Diencephalon (tissue), 2 donors: ENCODE measurements around the gene EEF1A2.

GRCh38 chr20:62365662-62366281 lies 1.3 kb downstream of the LAMA5 start:
- RAMPAGE, long total RNA = no peak

DNA sequence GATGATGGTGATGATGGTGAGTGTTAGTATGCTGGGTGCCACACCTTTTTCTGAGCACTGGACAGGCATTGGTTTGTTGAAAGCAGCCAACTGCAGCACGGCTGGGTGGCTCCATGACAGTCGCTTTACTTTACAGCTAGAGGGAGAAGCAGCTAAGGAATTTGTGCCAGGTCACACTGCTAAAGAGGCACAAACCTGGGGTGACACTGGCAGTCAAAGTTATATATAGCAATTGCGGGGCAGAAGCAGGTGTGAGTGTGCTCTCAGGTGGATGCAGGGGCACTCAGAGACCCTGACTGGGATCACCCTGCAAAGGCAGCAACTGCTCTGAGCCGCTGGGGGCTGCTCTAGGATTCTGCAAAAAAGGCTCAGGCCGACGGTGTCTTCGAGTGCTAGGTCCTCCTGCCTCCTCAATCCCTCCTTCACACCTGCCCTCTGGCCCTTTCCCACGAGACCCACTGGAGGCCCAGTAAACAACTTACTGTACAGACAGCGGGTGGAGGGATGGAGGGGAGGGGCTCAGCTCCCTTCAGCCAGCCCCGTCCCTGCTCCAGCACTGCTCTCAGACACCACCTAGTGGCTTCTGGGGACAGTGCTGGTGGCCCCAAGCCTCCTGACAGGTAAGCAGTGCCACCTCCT lies 4.5 kb upstream of the RPS21 start:
- RAMPAGE, long total RNA = no peak

GRCh38 chr20:62386194-62386510 lies 751 bp upstream of the RPS21 start:
- RAMPAGE, long total RNA = no peak

DNA sequence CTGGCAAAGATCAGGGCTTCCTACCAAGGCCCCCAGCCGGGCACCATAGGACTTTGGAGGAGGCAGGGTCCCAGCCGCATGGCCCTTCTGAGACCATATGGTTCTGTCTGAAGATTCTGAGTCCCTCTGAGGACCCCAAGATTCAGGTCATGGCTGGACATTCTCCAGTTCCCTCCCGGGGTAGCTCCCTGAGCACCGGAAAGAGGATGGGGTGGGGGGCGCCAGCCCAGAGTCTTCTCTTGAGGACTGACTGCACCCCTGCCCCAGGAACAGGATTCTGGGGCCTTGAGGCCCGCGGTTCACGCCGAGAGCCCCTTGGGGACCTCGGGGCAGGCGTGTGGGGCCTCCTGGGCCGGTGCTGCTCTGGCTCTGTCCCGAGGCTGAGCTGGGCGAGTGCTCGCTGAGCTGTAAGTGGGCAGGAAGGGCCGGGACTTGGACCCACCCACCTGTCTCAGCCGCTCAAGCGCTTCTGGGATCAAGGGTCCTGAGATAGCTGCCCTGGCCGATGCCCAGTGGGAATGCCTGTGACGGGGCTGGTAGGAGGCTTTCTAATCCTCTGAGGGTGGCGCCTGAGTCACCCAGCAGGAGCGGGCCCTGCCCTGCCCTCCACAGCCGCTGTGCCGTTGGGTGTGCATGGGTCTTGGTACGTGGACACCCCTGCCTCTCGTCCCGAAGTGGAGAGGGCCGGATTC lies 42.9 kb upstream of the GATA5 start:
- RAMPAGE, long total RNA = no peak

DNA sequence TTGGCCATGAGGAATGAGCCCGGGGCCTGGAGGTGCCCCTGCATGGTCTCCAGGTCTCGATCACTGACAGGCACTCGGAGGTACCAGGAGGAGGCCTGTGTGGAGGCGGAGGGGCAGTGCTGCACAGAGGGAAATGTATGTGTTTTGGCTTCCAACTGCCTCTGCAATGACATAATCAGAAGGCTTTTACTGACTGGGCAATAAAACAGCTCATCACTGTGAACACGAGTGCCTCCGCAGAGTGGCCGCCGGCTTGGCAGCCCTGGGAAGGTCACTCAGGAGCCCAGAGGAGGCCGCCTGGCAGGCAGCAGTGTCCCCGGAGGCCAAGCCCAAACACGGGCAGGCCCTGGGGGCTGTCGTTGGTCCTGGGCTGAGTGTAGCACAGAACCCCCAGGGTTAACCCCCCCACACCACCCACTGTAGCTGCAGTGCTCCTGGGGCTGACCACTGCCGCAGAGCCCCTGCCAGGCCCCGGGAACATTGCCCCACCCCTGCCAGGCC lies 61.2 kb upstream of the GATA5 start:
- RAMPAGE, long total RNA = no peak

- RAMPAGE, long total RNA = no peak
Observed at GRCh38 chr20:62646677-62647597, 4.6 kb downstream of the SLCO4A1 start.

DNA sequence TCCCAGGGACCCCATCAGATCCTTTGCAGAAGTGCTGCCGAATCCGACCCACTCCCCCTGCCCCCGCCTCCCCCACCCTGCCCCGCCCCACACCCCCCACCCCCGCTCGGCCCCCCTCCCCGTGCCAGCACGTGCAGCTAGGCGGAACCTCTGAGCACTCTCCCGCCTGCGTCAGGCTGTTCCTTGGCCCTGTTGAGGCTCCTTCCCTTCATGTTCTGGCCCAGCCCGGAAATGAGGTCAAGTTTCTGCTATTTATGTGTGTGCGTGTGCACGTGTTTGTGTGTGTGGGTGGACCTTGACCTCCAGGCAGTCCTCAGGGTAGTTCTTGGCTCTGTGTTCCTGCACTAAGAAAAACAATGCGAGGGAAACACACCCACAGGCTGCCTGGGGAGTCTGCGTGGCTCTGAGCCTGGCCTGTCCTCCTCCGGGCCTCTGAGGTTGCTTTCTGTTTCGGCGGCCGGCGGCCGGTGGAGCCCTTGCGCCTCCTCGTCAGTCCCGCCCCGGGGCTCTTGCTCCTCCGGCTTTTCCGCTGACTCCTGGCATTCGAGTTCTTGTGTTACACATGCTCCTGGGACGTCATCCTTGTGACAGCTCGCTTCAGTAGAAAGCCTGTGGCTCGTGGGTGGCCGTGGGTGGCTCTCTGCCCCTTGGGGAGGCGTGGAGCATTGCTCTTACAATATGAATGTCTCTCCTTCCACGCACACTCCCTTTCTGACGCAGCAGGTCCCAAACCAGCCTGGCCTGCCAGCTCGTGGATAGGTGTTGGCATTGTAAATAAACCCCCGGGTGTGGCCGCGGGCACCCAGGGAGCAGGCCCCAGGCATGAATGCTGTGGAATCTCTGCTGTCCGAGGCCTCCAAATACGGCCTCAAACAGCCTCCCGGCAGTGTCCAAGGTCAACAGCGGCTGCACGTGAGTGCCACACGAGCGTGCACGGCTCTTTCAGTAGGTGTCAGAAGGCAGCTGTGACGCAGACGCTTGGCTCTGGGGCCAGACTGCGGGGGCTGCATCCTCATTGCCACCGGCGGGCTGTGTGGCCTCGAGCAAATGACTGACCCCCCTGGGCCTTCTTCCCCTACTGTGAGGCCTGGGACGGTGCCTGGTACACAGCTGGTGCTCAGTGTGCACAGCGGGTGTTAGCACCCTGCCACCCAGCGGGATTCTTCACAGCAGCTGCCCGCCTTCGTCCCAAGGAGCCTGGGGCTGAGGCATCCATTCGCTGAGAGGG lies 10.1 kb downstream of the SLCO4A1 start:
- RAMPAGE, long total RNA = no peak

GRCh38 chr20:62803877-62804316 lies 738 bp upstream of the OGFR start:
- RAMPAGE, long total RNA = no peak

DNA sequence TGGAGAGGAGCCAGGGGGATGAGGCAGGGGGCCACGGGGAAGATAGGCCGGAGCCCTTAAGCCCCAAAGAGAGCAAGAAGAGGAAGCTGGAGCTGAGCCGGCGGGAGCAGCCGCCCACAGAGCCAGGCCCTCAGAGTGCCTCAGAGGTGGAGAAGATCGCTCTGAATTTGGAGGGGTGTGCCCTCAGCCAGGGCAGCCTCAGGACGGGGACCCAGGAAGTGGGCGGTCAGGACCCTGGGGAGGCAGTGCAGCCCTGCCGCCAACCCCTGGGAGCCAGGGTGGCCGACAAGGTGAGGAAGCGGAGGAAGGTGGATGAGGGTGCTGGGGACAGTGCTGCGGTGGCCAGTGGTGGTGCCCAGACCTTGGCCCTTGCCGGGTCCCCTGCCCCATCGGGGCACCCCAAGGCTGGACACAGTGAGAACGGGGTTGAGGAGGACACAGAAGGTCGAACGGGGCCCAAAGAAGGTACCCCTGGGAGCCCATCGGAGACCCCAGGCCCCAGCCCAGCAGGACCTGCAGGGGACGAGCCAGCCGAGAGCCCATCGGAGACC lies 4.1 kb upstream of the COL9A3 start:
- RAMPAGE, long total RNA = no peak

- RAMPAGE, long total RNA = no peak
Observed at GRCh38 chr20:62818271-62818881, 1.5 kb downstream of the COL9A3 start.

GRCh38 chr20:62852679-62853196 lies 8.9 kb downstream of the TCFL5 start:
- RAMPAGE, long total RNA = no peak

- RAMPAGE, long total RNA = no peak
Observed at GRCh38 chr20:62874139-62874661, 12.6 kb upstream of the TCFL5 start.

GRCh38 chr20:62934329-62935636 lies 3.2 kb upstream of the GID8 start:
- RAMPAGE, long total RNA = no peak

GRCh38 chr20:63195567-63196766 lies 20.0 kb downstream of the YTHDF1 start:
- RAMPAGE, long total RNA = no peak

DNA sequence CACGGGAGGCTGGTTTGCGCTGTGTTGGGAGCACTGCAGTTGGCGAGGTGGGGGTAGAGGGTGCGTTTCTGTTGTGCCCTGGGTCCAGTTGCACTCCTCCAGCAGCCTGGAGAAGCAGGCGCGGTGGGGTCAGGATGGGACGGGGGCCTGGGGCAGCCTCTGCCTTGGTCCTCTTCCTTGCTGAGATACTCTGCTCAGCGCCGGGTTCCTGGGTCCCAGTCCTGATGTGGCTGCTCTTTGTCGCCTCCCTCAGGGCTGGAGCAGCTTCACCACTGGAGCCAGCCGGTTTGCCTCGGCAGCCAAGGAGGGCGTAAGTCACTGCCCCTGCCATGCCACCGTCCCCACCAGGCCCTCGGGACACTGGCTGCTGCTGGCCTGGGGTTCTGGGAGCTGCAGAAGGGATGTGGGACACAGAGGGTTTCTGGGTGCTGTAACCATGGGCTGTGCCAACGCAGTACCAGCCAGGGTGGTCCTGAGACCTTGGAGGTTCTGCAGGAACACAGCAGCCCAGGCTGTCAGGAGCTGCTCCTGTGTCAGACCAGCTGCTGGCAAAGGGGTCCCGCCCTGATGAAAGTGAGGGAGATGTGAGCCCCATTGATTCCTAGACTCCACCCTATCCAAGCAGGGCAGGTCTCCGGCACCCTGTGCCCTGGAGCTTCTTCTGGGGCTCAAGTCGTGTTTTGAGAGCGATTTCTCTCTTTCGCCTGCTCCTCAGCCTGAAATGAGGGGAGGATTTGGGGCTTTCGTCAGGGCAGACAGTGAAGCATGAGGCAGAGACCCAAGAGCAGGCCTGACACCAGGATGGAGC lies 8.6 kb downstream of the ARFGAP1 start:
- RAMPAGE, long total RNA = no peak

DNA sequence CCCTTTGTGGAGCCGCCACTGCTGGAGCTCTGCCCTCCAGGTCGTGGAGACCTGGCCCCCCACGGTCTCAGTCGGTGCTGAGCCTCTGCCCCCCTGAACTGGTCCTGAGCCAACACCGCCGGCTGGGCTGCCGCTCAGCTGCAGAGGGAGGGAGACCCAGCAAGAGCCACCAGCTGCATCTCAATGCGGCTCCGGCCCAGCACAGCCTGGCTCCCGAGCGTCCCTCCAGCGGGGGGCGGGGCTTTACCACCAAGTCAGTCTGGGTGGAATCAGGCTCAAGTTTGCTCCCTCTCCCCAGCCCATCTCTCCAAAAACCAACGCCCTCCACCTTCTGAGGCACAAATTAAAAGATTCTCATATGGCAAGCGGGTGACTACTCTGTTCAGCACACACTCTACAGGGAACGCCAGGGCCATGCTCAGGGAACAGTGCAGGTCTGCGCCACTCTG lies 8.8 kb downstream of the CHRNA4 start:
- RAMPAGE, long total RNA = no peak

DNA sequence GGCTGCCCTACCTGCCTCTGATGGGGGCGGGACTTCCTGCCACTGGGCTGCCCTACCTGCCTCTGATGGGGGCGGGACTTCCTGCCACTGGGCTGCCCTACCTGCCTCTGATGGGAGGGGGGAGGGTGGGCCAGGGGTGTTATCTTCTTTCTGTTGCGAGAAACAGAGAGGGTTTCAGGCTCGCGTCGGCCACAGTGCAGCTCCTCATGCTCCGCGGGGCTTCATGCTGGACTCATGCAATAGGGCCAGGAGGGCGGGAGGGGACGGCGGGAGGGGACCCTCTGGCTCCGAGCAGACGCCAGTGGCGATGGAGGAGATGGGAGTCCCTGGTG lies 48.7 kb upstream of the CHRNA4 start:
- RAMPAGE, long total RNA = no peak

GRCh38 chr20:63433598-63434188 lies 38.8 kb downstream of the KCNQ2 start:
- RAMPAGE, long total RNA = no peak

GRCh38 chr20:63498838-63499607 lies at the start of gene EEF1A2:
Gene EEF1A2, minus strand, starts transcription at chr20:63499083.
- RAMPAGE, long total RNA = start-site peak on the minus strand at chr20:63499076-63499212, 13,686 and 5,436 reads in 2 replicates

DNA sequence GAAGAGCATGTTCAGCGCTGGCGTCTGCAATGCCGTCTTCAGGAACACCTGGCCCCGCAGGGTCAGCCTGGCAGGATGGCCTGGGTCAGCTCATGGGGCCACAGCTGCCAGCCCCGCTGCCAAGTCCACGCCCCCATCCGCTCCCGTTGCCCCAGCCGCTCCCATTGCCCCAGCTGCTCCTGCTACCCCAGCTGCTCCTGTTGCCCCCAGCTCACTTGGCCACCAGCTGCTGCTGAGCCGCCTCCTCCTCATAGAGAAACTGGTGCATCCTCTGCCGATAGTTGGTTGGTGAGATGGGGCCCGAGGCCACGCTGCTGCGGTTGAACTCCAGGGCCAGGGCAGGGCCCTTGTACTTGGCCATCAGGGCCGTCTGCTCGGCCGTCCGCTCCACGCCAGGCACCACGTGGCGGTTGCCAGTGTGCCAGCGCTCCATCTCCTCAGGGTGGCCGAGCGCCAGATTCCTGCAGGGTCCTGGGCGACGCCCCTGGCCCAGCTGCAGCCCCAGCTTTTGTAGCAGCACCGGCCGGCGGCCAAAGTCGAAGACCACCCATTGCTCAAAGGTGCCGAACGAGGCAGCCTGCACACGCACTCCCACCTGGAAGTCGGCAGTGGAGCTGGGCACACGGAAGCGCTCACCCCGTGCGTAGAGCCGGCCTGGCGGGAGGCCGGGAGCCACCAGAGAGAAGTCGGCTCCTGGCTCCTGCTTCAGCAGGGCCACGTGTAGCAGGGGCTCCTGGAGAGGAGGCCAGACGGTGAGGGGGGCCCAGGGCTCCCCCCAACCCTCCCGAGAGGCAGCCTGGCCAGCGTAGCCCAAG lies 4.9 kb downstream of the HELZ2 start:
- RAMPAGE, long total RNA = no peak